ENCODE measurements around a stretch of chr17.

DNA sequence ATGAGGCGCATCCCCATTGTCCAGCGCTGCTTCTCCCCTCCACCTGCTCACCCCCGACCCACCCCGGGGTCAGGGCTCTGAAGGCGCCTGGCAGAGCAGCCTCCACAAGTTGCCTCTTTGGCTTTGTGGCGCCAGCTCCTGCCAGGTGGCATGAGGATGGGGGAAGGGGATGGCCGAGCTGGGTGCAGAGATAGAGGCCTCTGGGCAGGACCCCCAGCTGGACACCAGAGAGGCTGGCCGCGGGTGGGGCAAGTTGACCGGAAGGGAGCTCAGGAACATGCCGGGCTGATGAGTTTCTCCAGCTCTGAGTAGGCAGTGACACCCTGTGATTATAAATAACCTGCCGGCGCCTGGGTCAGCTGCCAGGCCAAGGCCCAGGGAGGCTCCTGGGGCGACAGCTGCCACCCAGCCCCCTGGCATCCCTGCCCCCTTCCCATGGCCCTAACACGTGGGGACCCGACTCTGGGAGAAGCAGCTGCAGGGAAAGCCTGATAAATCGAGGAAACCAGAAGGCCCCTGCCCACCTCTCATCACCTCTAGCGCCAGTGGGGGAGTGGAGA, 758 bp downstream of the P2RX5 start:
- RRBS: 67% methylated on average over 1 of the region's 18 CpGs

DNA sequence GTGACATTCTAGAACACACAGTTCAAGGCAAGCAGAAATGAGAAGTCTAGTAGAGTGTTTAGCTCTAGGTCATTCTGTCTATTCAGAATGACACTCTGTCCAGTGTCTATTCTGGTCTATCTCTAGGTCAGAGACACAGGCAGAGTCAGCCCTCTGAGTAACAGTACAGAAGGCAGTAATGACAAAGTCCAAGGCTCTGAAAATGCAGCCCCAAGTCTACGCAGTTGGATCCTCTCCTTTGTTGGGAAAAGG, 17.4 kb downstream of the NCBP3 start:
- RRBS: no CpG with 5 or more reads among the region's 1 CpG

DNA sequence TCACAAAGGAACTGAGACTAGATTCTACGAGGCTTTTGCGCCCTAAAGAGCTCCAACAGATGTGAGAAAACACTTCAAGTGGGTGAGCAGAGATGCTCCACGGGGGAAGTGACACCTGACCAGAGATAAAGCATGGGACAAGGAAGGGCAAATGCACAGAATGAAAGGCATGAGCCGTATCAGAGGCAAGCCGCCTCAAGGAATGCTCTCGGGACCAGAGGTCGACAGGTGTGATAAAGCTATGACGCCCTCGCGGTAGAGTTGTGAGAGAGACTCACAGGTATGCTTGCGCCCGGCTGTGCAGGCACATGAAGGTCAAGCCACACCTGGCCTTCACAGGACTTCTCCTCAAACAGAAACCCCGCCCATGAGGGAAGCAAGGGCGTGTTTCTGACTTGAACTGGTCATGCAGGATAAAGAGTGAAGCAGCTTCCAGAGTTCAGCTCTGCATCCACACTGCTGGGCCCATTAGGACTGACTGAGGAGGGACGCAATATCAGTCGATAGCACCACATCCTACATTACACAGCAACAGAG, 7.9 kb downstream of the NCBP3 start:
- RRBS: no CpG with 5 or more reads among the region's 16 CpGs

DNA sequence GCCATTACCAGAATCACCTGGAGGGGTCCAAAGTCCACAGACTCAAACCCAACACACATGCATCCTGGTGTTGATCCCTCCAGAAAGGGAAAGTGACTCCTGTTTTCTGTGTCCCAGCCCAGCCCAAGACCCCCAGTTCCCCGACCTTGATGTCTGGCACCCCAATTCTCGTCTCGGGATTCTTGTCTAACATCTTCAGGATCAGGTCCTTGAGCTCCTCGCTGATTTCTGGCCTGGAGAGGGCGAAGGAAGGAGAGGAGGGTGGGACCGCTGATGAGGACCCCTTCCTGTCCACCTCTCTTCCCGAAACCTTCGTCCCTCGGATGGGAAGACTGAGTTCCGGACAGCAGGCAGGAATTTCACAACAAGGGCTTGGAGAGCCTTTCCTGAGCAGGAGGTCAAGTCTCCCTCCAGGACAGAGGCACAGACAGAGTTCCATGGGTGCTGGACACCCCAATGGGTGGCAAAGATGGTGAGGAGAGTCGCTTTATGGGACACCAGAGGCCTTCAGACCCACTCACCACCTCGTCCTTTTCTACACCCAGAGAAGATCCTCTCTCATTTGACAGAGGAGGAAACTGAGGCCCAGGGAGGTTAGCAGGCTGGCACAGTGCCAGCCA, 23.1 kb downstream of the CAMKK1 start:
- RRBS: no CpG with 5 or more reads among the region's 12 CpGs

GRCh38 chr17:3900334-3900941, 7.6 kb upstream of the CAMKK1 start:
- RRBS: no CpG with 5 or more reads among the region's 10 CpGs

- RRBS: 77% methylated on average over 3 of the region's 20 CpGs
Observed at GRCh38 chr17:3959067-3960009, 4.9 kb downstream of the ATP2A3 start.

DNA sequence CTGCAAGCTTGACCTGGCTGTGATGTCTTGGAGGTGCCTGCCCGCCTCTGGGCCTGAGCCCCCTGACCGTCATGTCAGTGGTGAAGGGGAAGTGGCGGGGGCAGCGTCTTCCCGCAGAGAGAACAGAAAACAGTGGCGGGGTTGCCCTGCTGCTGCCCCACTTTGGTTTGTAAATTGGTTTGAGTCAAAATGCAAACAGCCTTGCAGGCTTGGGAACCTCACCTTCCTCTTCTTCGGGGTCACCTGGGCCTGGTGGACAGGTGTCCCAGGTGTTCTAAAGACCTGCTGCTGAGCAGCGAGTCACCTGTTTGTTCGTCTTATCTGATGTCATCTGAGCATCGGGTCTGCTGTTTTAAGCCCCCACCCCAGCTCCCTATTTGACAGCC, 8.2 kb upstream of the ATP2A3 start:
- RRBS: no CpG with 5 or more reads among the region's 10 CpGs

DNA sequence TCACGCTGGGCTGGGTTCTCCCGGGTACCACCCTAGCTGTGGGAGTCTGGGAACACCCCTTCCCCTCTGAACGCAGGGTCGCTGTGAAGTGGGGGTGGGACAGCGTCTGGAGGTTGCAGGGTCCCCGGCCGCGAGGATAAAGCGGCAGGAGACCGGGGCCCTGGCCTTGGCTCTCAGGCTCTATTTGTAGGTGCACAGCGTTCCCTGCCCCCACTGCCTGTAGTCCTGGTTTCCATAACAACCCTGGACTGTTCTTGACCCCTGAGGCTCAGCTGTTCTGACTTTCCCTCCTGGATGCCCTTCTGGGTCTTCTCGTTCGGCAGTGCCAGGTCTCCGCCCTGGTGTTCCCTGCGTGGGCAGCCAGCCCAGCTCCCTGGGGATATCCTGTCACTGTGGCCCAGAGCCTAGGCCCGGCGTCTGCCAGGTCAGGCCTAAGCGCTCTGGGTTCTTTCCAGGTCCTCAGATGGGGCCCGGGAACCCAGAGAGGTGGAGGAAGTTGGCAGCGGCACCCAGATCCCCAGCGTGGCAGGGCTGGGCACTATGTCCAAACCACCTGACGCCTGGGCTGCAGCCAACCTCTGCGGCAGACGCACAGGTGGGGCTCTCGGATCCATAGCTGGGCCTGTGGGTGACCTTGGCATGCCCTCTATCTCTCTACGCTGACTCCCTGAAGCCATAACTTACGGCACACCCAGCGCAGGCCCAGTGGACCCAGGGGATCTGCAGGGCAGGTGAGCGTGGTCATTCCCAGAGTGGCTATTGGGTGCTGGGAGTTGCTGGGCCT, 12.4 kb upstream of the ATP2A3 start:
- RRBS: 97% methylated on average over 4 of the region's 29 CpGs

DNA sequence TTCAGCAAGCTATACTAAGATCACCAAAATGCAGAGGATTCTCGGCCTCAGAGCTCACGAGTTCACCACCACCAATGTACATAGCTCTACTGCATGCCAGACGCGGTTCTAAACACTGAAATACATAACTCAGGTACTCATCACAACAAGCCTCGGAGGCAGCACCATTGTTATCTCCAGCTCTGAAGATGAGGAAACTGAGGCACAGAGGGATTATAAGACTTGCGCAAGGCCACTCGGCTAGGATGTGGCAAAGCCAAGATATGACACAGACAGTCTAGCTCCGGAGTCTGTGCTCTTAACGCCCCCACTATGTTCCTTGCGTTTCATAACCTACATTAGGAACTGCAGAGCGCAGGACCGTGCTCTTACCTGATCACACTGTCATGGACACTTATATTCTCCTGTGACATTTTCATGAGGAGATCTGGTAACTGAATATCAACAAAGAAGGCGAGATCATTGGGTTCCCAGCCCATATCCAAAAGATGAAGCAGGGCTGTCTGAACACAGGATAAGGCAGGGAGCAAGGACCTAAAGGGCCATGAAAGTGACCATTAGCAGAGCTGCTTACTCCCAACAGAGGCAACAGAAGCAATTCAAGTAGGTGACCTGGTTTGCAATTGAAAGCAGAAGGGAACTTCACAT, 85.1 kb downstream of the ZZEF1 start:
- RRBS: no CpG with 5 or more reads among the region's 13 CpGs

DNA sequence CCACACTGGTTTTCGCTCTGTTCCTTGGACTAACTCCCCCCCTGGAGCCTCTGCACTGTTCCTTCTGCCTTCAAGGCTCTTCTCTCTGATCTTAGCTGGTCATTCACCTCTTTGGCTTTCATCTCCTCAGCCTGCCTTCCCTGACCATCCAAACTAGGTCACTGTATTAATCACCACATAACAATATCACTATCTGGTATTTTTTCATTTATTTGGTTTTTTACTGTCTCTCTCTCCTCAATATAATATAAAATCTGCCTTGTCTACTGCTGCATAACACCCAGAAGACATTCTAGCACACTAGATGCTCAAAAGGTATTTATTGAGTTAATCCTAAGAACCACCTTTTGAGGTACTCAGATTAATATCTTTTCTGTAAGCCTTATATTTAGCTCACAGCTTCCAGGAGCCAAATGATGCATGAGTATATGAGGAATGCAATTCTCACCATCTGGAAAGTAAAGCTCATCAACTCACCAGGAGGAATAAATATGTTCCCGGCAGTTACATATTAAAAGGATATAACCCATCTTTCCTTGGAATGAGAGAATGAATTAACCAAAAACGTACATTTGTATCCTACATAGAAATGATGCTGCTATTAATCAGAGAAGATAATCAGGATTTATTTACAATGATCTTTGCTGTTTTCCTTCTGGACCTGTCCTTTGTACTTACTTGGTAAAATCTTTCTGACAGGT, 80.6 kb downstream of the ZZEF1 start:
- RRBS: no CpG with 5 or more reads among the region's 3 CpGs

DNA sequence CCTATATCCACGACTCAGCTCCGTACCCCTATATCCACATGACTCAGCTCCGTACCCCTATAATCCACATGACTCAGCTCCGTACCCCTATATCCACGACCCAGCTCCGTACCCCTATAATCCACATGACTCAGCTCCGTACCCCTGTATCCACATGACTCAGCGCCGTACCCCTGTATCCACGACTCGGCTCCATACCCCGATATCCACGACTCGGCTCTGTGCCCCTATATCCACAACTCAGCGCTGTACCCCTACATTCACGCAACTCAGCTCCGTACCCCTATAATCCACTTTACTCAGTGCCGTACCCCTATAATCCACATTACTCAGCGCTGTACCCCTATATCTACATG, 17.1 kb downstream of the CYB5D2 start:
- RRBS: no CpG with 5 or more reads among the region's 19 CpGs

DNA sequence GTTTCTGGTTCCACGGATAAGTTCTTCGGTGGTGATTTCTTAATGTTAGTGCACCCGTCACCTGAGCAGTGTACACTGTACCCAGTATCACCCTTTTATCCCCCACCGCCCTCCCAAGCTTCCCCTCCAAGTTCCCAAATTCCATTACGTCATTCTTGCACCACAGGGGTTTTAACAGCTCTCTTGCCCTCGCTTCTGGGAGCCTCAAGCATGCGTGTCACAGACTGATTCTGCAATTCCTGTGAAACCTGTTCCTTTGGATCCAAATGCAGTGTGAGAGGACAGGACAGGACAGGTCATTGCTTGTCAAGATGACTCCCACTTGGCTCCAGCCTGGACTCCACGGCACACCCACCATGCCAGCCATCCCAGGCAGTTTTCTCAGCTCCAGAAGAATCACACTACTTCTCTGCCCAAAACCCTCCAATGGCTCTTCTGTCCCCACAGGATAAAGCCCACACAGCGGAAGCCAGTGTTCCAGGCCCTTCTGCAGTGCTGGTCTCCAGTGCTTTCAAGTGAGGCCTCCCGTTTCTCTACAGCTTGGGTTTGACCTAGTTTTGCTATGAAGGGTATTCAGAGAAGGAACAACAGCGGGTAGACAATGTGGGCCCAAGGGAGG, 44.2 kb downstream of the CYB5D2 start:
- RRBS: no CpG with 5 or more reads among the region's 11 CpGs

DNA sequence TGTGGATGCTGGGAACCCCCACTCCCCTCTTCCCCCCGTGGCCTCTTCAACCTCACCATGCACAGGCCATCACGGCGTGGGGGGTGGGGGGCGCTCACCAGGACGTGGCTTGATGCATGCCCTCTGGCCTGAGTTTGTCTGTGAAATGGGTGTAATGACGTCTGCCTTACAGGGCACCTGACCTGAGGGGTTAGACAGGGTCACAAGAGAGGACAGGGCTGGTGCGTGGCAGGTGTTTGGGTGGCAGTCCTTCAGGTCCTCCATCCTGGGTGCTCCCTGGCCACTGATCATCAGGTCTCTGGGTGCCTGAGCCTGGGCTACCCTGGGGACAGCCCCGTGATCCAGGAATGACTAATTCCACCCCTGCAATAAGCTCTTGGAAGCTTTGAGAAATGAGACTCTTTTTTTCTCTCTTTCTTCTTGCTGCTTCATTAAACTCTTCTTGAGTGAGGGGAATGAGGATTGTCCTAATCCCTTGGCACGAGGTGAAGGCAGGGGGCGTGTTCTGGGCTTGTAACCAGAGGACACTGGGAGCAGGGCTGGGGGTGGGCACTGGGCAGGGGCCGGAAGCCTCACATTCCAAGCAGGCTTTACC, 21.5 kb upstream of the SPNS2 start:
- RRBS: no CpG with 5 or more reads among the region's 11 CpGs

DNA sequence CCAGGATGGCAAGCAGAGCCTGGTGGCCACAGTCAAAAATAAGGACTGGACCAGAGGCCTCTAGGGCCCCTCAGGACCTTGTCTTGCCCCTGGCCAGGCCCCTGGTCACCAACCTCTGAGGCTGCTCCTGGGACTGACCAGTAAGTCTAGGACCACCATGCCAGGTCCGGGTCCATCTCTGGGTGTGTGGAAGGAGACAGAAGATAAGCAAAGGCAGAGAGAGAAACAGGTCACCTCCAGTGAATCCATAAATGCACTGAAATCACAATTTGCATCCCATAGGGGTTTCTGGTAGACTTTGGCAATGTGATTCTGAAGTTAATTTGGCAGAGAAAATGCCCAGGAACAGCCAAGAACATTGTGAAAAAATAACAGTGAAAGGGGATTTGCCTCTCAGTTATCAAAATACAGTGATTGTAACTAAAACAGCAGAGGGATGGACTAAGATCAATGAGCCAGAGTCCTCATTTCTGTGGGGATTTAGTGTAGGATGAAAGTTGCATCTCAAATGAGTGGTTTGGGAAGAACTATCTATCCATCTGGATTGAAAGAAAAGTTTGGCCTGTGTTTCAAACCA, 28.2 kb downstream of the MYBBP1A start:
- RRBS: no CpG with 5 or more reads among the region's 1 CpG

DNA sequence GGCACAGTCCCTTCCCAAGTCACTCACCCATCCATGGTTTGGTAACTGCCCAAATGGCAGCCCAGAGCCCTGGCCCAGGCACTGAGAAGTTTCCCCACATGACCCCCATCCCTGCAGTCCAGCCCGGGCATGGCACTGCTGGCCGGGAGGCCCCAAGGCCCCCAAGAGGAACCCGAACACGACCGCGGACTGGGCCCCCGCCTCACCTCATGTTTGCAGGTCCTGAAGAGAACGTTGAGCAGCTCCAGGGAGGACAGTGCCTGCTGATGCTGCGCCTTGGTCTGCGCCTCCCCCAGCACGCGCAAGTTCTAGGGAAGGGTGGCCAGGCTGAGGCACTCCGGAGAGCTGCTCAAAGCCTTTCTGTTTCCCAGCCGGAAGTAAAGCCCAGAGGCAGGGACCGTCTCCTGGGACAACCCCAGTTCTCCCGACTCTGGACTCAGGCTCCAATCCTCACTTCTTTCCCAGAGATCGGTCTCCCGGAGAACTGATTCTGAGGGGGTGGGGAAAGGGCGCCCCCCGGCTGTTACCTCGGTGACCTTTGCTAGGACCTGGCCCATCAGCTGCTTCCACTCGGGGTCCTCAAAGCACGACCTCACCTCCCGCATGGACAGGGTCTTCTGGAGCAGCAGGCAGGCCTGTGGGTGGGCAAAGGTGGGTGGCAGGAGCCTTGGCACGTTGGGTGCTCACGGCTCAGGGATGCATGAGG, 13.8 kb downstream of the MYBBP1A start:
- RRBS: 100% methylated on average over 2 of the region's 26 CpGs

- RRBS: 78% methylated on average over 1 of the region's 20 CpGs
Observed at GRCh38 chr17:4598994-4599662, 14.8 kb downstream of the SMTNL2 start.

DNA sequence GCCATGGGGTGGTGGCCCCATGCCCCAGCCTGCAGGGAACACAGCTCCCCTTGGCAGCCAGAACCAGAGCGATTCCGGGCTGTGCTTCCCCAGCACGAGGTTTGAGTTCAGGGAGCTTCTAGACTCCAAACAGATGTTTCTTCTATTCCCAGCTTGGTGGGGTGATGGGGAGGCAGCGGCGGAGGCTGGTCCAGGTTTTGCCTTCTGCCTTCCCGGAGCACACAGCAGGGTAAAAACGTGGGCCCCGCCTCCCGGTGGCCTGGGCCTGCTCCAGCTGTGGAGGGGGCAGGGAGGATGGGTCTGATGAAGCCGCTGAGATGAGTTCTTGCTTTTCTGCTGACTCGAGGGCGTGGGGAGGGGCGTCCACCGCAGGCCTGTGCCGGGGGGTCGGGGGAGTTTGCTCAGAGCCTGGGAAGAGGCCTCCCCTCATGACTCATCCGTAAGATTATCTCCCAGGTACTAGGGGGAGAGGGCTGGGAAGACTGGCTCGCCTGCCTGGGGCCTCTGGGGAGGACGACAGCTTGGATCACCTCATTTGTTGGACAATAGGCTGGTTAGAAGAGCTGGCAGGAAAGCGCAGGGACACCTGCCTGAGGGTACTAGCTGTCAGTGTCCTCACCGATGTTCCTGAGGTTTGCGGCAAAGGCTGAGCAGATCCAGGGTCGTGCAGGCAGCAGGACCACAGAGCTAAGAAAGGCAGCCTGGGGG, 15.5 kb downstream of the SMTNL2 start:
- RRBS: 97% methylated on average over 2 of the region's 23 CpGs

DNA sequence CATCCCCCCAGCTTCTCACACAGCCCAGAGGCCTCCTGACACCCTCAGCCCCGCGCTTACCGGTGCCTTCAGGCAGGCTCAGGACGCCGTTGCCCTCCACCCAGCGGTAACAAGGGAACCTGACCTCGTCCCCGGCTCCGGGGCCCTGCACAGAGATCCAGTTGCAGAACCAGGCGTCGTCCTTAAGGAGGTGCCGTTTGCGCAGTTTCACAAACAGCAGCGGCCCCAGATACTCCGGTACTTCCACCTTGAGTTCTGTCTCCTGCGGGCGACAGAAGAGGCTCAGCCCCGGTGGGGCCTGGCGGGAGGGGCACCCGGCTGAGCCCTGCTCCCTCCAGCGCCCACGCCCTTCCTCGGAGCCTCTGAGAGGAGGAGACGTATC, 2.1 kb downstream of the ALOX15 start:
- RRBS: 47% methylated on average over 3 of the region's 24 CpGs

DNA sequence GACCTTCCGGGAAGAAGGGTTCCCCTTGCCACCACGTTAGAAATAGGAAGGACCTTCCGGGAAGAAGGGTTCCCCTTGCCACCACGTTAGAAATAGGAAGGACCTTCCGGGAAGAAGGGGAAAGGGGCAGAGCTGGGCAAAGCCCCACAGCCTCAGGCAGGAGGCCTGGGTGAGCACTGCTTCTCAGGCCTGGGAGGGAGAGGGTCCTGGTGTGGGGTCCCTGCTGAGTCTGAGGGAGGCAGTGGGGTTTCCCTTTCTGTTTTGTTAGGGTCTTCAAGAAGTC, 4.3 kb downstream of the ARRB2 start:
- RRBS: no CpG with 5 or more reads among the region's 5 CpGs

DNA sequence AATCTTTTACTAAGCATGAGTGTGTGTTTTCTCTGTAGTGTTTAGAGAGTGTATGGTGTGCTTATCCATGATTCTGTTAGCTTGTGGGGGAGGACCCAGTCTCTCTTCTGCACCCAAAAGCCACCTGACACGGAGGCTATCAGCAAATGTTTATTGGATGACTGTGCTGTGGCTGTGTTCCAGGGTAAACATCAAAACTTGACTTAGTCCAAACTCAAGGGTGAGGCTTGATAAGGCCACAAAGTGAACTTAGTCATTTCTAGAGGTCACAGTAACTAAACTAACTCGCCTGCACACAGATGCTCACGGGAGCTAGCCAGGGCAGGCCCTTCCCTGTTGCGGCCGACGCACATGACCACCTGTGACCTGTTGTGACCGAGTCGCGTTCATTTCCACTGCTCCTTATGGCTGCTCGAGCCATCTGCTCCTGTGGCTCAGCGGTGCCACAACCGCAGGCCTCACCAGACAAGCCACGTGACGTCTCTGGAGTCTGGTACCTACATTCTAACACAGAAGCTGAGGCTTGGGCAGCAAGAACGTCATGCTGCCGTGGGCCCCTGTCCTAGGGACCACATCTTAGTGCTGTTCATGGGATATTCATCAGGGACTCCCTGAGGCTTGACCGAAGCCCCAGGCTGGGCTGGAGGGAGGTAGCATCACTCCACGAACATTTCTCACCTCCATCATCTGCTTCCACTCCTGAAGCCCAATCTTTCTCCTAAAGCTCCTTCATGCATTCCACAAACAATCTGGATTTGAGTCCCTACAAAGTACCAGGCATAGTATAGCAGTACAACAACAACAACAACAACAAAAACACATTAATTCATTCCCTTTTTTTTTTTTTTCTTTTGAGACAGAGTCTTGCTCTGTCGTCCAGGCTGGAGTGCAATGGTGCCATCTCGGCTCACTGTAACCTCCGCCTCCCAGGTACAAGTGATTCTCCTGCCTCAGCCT, 9.5 kb upstream of the MED11 start:
- RRBS: no CpG with 5 or more reads among the region's 21 CpGs